Peripheral blood mononuclear cell (primary cell): ENCODE data around the genes CDC6 and TOP2A.

GRCh38 chr17:40021390-40021802 is 6.2 kb downstream of the CSF3 start:
- PRO-cap, 8 experiments = no peak in any of the 8 experiments

DNA sequence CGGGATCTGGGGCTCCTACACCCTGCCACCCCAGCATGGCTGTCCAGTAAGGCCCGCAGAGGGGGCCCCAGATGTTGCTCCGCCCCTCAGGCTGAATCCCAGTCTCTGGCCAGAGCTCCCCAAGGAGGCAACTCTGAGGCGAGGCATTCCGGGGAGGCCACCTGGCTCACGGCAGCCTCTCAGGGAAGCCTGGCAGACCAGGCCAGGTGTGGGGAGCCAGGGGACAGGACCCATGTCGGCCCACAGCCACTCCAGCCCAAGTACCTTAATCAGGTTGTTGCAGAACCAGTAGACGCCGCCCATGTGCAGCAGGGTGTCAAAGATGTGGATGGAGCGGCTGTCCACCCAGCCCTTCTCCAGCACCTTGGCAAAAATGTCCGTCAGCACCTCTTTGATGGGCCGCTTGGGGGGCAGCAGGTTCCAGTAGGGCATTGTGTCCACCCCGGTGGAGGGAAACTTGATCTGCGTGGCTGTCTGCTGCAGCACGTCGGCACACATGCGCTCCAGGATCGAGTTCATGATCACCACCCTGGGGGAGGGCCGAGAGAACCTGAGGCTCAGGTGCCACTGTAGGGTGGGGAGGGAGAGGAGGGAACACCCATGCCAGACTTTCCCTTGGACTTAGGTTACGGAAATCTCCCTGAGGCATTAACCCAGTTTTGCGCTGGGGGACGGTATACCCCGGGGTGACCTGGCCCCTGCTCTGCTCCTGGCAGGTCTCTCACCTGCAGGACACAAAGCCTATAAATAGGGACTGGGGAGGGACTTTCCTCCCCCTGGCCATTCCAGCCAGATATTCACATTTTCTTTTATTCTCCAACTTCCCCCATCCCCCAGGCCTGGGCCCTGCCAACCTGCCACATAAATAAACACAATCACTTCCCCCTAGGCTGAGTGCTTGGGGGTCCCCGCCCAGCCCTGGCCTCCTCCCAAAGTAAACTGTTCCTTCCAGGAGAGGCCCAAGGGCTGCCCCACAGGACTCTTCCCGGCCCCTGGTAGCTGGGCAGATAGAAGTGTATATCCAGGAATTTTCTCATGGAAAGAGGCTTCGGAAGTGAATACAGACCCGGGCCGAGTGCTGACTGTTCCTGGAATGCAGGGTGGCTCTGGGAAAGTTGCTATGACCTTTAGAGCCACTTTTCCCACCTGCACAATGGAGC is 8.0 kb downstream of the CSF3 start:
- PRO-cap, 8 experiments = no peak in any of the 8 experiments

- PRO-cap, 8 experiments = no peak in any of the 8 experiments
These were observed 8.1 kb downstream of the THRA start for GRCh38 chr17:40070831-40071330.

GRCh38 chr17:40102770-40103740 is 2.7 kb upstream of the NR1D1 start:
- PRO-cap, 8 experiments = no peak in any of the 8 experiments

GRCh38 chr17:40104351-40105317 is 4.2 kb upstream of the NR1D1 start:
- PRO-cap, 8 experiments = no peak in any of the 8 experiments

GRCh38 chr17:40109985-40110992 is 9.9 kb upstream of the NR1D1 start:
- PRO-cap, 8 experiments = no peak in any of the 8 experiments

- PRO-cap, 8 experiments = no peak in any of the 8 experiments
These were observed 9.2 kb downstream of the MSL1 start for GRCh38 chr17:40130788-40131501.

DNA sequence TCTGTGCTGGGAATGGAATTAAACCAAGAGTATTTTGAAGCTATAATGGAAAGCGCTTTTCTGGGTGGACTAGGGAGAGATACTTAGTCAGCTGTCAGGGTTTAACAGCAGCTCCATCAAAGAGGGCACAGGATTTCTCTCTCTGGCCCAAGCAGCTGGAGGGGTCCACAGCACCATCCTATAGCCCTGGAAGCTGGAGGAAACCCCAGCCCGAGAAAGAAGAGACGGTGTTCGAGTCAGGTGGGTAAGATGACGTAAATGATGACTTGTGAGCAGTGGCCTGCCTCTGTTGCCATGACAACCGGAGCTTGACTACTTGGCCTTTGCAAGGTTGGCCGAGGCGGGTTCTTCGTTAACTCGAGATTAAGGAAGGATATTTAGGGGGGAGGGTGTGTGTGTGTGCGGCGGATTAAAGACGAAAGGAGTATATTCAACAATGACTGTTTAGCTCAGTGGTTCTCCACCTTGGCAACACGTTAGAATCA is 531 bp upstream of the WIPF2 start:
- PRO-cap, 8 experiments = peak in 5 of 8 experiments; most common plus-strand start position 300 of the sequence (in 3); most common minus-strand start position 207 of the sequence (in 3)

- PRO-cap, 8 experiments = no peak in any of the 8 experiments
These were observed 5.6 kb downstream of the WIPF2 start for GRCh38 chr17:40224458-40225316.

DNA sequence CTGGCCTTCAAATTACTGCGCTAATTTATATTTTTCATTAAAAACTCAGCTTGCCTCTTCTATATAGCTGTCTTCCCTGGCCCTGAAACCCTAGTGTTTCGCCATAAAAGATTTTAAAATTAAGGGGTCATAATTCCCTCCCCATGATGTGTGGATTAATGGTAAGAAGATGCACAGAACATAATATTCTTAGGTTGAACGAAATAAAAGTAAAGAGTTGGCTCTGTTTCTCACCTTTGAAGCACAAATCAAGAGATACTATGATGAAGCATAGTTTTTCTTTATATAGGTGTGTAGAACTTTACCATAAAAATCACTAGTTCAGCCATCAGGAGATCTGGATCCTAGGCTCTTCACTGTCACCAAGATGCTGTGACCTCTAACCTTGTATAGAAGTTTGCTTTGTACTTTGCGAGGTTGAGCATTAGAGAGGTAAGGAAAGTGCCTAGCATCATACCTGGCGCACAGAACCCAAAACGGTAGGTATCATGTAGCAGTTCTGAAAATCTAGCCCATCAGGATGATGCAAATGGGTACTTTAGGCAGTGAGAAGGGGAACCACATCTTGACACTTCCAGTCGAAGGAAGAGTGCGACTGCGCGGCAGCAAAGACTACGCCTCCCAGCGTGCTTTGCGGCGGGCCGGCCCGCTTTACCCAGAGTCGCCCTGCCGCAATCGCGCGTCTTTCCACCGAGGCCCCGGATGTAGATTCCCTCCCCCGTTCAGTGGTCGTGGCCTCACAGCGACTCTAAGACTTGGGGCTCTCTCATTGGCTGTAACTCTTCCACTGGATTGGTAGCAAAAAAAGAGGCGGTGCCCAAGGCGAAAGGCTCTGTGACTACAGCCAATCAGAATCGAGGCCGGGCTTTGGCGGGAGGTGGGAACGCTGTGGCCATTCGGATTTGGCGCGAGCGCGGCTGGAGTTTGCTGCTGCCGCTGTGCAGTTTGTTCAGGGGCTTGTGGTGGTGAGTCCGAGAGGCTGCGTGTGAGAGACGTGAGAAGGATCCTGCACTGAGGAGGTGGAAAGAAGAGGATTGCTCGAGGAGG is at the start of gene CDC6:
Gene CDC6 (plus strand): TSS at position 895 of the 1,047 bp plus-strand sequence.
- PRO-cap, 8 experiments = peak in 8 of 8 experiments; most common plus-strand start position 895 of the sequence (in 7); most common minus-strand start position 593 of the sequence (in 1)

GRCh38 chr17:40293270-40293812 is 5.7 kb downstream of the CDC6 start:
- PRO-cap, 8 experiments = no peak in any of the 8 experiments

- PRO-cap, 8 experiments = no peak in any of the 8 experiments
These were observed 4.7 kb upstream of the RARA start for GRCh38 chr17:40304203-40304826.

DNA sequence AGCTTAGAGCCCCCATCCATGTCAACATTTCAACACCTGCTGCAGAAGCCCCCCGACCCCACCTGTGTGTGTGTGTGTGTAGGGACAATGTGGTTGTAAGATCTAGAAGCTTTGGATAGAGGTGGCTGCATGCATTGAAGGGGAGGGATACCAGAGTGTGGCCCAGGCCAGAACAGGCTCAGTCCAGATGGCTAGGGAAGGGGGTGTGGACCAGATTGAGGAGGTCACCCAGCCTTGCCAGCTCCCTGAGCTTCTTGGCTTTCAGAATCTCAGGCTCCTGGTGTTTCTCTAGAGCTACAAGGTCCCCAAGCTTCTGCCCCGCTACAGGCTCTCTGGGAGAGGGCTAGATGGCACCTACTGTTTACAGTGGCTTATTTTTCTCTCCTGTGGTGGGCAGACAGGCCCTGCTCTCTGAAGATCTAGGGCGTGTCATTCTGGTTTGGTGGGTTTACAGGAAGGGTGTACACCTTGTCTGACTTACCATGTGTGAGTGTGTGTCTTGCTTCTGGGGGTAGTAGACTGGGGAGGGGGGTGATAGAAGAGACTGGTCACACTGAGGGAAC is 975 bp downstream of the RARA start:
- PRO-cap, 8 experiments = no peak in any of the 8 experiments

- PRO-cap, 8 experiments = peak in 1 of 8 experiments; most common plus-strand start chr17:40331580 (in 1)
These were observed 22.3 kb downstream of the RARA start for GRCh38 chr17:40331156-40331758.

- PRO-cap, 8 experiments = peak in 2 of 8 experiments; most common minus-strand start chr17:40363573 (in 1)
These were observed 1.0 kb downstream of the GJD3 start for GRCh38 chr17:40363139-40364240.

DNA sequence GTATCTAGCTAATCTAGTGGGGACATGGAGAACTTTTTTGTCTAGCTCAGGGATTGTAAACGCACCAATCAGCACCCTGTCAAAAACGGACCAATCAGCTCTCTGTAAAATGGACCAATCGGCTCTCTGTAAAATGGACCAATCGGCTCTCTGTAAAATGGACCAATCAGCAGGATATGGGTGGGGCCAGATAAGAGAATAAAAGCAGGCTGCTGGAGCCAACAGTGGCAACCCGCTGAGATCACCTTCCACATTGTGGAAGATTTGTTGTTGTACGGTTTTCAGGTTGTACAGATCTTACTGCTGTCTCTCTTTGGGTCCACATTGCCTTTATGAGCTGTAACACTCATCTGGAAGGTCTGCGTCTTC is 12.1 kb upstream of the GJD3 start:
- PRO-cap, 8 experiments = no peak in any of the 8 experiments

DNA sequence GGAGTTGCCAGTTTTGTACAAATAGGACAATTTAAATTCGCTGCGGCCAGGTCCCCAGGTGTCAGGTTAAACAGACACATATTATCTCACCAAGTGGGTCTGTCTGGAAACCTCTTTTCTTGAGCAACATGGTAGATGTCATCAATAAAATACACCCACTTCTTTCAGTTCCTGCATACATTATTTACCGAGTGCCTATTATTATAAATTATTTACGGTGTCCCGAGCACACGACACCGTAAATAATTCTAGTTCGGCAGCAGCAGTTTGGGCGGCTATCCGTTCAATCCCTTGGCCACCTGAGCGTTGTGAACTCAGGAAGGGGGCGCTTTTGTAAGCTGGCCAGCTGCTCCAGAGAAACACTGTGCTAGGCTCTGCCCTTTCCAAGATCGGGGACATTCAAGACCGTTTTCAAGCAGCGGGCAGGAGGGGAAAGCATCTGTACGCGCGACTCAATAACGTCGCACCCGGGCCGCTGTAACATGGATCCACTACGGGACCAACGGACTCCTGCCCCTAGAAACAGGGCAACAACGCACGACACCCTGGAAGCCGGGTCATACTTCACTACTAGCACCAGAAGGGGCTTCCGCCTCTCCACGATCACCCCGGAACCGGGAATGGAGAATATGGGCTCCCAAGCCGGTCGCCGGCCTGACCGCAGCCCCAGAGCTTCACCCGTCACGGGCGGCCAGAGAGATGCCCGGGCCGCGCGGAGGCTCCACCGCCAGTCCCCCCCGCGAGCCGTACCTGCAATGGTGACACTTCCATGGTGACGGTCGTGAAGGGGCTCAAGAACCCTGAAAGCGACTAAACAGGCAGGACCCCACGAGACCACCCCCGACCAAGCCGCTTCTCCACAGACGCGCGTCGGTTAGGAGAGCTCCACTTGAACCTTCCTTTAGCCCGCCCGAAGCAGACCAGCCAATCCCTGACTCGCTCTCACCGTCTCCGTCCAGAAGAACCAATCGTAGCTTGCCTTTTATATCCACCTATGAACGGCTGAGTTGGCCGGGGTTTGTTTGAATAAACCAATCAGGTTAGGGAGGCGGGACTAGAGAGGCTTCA is at the start of gene TOP2A:
Gene TOP2A (minus strand): TSS at position 876 of the 1,068 bp plus-strand sequence.
- PRO-cap, 8 experiments = peak in 8 of 8 experiments; most common minus-strand start position 861 of the sequence (in 7)

GRCh38 chr17:40509964-40510860 is 8.8 kb upstream of the TNS4 start:
- PRO-cap, 8 experiments = no peak in any of the 8 experiments

- PRO-cap, 8 experiments = no peak in any of the 8 experiments
These were observed 26.0 kb downstream of the CCR7 start for GRCh38 chr17:40539158-40539766.

DNA sequence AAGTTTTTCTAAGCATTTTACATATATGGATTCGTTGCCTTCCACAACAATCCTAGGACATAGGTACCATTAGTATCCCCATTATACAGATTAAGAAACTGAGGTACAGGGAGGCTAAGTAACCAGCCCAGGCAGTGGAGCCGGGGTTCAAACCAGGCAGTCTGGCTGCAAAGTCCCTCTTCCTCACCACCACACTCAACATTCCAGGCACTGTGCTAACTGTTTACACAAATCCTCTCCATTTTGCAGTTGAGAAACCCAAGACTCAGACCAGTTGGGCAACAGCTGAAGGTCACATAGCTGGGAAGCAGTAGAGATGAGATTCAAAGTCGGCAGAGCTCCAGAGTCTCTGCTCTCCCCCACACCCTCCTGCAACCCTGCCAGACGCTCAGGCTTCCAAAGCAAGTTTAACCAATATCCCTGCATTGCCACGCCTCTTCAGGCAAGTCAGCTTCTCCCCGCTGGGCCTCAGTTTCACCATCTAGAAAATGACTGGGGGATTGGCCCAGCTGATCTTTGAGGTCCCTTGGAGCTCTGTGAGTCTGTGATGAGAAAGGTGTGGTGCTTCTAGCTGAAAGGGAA is 14.1 kb downstream of the CCR7 start:
- PRO-cap, 8 experiments = peak in 2 of 8 experiments; most common minus-strand start position 406 of the sequence (in 1)